Fibroblast of villous mesenchyme (primary cell): ENCODE data around the gene MAP3K3.

- CAGE, long polyA plus RNA: no peak
Measured at GRCh38 chr17:61347878-61348655, 51.6 kb upstream of the TBX2 start.

DNA sequence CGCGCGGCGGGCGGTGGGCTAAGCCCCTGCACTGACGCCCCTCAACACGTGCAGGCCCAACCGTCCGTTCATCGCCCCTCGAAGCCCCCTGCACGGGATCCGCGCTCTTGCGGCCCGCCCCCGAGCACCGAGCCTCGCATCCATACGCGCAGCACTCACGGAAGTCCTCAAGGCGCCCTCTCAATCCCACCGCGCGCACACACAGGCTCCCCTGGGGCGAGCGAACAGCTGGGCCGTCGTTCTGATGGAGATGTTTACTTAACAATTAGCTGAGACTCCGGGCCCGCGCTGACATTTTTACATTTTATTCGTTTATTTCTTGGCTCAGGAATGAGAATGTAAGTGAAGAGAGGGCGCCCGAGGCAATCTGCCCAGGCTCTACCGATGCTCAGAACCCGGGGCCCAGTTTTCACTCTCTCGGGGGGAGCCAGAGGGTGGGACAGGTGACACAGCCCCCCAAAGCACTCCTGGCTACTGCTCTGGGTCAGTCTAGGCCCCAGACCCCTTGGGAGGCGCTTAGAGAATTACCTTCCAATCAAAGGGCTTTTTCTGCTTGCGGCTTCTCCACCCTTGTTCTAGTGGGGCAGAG, 3.7 kb downstream of the TBX2 start:
- CAGE, long polyA plus RNA: no peak

DNA sequence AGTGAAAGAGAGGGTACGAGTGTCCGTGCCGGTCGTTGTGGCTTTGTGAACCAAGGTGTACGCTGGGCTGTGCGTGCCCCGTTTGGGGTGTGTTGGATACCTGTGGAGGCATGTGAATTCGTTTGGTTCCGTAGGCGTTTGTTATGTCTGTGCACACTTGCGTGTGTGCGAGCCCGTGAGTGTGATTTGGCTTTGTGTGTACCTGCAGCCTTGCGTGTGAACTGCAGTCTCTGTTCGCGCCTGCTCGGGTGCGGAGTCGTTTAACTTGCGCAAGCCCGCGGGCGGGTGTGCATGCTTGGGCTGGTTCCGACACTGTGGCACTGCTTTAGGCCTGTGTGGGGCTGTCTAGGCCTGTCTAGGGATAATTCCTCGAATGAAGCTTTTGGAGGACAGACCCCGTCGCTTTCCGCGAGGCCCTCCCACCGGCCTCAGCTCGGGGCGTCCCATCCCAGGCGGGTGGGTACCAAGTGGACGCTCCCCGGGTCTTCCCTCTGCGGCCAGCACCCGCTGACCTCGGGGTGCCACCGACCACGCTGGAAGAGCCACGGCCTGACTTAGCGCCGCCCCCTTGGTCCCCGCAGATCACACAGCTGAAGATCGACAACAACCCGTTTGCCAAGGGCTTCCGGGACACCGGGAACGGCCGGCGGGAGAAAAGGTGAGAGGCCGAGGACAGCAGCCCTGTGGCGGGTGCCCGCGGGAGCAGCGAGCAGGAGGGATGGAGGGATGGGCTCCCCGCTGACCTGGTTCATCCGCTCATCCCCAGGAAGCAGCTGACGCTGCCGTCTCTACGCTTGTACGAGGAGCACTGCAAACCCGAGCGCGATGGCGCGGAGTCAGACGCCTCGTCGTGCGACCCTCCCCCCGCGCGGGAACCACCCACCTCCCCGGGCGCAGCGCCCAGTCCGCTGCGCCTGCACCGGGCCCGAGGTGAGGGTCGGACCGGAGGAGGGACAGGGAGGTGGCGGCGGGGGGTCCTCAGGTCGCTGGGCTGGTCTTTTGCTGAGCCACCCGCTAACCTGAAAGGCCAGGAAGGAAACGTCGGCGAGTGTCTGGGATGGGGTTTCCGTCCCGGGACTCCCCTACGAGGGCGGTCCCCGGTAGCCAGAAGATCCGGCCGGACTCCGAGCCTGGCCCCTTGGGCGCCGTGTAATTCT, 4.6 kb downstream of the TBX2 start:
- CAGE, long polyA plus RNA: no peak

- CAGE, long polyA plus RNA: no peak
Measured at GRCh38 chr17:61443502-61444154, 8.6 kb upstream of the TBX4 start.

DNA sequence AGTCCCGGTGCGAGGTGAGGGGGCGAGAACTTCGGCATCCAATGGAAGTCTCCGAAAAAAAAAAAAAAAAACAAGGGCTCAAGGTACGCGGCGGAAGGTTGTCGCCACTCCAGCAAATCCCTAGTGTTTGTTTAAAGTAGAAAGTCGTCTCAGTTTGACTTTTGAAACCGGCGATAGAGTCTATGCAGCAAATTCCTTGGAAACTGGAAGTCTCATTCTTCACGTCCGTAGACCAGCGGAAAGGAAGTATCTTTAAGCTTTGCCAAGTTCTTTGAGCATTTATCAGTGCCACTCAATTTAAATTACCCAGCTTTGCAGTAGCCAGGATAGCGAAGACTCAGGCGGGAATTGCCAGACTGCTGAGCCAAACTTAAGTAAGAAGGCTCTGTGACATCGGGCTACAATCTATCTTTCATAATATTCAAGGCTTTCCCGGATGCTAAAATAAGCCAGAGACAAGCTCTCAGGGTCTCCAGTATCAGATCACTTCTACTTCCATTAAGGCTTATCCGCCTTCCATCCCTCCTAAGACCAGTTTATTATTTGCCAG, 350 bp upstream of the BRIP1 start:
- CAGE, long polyA plus RNA: no peak

- CAGE, long polyA plus RNA: no peak
Measured at GRCh38 chr17:61945014-61945556, 17.3 kb upstream of the INTS2 start.

DNA sequence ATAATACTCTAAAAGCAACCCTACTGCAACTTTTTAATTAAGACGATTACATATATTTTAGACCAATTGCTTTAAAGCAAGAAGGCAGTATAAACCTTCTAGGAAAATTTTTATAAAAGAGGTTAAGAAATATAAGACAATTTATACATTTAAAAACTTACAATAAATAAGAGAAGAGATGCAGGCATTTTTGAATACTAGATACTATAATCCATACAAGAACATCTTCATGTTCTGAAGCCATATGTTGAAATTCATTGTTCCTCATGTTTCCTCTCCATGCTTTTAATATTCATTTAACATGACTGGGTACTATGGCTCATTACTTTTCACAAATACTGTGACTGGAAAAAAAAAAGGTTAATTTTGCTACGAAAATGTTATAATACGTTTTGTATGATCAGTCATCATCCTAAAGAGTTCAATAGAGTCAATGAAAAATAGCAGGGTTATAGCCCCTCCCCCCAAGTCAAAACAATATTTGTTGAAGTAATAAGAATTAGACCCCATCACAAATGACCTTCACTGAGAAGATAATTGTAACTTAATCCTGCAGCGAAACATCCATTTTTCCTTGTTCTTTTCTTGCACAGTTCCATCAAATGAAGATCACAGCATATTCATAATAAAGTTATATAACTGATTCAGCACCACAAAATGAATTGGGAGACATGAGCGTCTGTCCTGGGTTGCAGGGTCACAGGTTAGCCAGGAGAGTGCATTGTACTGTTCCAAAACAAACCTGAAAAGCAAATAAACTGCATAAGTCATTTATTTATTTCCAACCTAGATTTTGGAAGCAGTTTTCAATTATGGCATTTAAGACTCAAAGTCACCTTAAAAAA, 18.3 kb upstream of the INTS2 start:
- CAGE, long polyA plus RNA: no peak

DNA sequence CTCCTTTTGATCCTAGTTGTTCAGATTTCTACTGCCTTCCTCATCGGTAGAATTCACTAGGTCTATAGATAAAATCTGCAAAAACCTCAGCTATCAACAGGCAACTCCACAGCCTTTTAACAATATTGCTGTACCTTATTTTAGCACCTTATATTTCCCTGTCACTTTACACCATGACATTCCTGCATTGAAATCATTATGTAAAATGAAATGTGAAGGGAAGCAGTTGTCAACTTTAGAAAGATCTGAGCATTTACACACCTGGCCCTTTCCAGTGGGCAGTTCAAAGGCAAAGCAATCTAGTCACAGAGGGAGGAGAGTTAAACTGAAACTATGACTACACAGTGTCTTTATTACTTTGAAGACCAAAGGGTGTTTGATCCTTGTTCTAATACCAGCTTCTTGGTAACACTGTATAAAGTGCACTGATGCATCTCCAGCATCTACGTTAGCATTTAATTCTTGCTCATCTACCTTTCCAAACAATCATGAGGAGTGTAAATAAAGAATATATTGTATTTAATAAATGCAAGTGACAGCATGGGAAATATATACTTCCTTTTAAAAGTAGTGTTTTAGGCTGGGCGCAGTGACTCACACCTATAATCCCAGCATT, 100.2 kb upstream of the MED13 start:
- CAGE, long polyA plus RNA: no peak

DNA sequence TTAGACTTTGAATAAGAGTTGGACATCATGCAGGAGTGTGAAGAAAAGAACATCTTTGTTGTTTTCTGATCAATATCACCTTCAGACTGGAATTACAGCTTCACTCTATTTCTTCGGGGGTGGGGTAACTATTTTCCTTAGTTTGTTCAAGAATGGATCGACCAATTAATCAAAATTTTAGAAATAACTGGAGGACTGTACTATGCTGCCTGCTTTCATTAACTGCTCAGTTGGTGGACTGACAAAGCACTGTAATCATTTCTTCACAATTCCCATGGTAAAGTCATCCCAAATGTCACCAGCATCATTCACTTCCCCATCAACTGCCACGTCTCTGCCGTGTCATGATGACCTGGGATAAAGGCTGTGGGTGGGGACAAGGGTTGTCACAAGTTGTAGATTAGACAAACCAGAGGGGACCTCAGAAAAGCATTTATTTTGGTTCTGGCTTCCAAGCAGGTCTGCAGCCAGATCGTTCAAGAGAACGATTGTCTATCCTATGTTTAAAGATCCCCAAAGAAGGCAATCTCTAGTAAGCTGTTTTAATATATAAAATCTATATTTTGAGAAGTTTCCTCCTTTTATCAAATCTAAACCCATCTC, 105.2 kb upstream of the MED13 start:
- CAGE, long polyA plus RNA: no peak

GRCh38 chr17:62543485-62544514, 65.2 kb downstream of the TLK2 start:
- CAGE, long polyA plus RNA: no peak

GRCh38 chr17:62629117-62629742, 1.8 kb downstream of the MRC2 start:
- CAGE, long polyA plus RNA: no peak

GRCh38 chr17:62688205-62688944, 60.9 kb downstream of the MRC2 start:
- CAGE, long polyA plus RNA: no peak

DNA sequence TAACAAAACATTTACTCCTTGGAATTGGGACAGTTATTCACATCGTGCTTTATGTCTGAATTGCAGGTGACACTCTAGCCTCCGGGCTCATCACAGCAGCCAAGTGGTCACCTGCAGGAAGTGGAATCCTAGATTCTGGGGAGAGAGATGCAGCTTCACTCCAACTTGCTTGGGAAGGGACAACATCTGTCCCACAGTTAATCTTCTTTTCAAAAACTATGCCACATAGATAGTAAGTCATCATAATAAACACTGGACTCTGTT, 17.4 kb downstream of the MARCHF10 start:
- CAGE, long polyA plus RNA: no peak

DNA sequence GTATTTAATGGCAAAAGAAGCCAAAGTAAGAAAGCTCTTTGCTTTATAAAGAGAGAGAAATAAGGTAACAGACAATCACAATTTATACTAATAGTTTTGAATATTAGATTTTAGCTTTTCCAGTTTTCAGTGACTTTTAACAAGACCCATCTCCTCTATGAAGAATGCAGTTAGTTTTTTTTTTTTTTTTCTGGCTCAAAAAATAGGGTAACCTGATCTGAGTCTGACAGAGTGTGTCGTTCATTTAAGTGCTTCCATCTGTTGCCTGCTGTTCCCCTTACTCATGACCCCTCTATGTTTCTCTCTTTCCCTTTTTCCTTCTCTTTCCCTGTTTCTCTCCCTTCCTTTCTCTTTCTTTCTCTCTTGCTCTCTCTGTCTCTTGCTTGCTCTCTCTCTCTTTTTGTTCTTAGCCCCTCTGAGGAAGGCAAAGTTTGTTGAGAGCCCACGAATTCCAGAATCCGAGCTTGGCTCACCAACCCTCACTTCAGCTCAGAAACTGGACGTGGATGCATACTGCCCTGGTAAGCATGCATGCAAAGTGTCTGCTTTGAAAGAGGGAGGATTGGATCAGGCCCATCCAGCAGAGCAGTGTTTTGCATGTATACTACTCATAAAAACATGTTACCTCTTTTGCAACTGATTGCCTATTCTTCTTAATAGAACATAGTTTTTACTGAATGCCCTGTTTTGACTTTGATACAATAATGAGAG, 185.0 kb downstream of the TANC2 start:
- CAGE, long polyA plus RNA: no peak

DNA sequence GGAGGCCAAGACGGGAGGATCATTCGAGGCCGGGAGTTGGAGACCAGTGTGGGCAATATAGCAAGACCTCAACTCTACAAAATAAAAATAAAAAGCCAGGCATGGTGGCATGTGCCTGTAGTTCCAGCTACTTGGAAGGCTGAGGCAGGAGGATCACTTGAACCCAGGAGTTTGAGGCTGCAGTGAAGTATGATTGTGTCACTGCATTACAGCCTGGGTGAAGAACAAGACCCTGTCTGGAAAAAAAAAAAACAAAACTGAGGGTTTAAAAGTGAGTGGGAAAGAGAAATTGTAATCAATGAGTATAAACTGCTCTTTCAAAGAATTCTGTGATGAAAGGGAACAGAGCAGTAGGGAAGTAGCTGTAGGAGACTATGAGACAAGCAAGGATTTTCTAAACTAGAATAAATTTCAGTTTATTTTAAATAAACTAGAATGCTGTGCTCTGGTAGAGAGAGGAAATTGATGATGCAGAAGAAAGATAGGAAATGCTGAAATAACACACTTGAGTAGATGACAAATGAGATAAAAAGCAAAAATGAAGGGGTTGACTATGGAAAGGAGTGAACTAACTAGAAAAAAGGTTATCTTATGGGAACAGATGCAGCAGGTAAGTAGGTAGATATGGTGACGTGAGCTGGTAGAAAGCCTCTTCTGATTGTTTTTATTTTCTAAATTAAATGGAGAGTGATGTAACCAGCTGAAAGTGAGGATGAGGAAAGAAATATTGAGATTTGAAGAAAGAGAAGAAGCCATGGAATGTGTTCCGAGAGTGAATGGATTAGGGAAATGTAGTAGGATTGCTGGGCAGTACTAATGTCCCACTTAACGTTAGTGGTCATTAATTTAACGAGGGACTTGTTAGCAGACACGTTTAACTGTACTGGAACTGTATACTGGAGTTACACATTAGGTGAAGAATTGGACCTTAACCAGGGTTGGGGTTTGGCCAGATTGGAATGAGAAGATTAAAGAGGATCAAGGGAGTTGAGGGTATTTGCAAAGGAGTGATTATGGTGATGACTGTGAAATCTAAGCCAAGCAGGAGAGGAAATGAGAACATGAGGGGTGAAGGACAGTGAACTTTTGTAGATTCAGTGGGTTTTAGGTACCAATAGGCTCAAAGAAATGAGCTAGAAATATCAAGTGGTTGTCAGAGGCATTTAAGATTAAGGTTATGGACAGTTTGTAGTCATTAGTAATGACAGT, 196.4 kb downstream of the TANC2 start:
- CAGE, long polyA plus RNA: no peak

DNA sequence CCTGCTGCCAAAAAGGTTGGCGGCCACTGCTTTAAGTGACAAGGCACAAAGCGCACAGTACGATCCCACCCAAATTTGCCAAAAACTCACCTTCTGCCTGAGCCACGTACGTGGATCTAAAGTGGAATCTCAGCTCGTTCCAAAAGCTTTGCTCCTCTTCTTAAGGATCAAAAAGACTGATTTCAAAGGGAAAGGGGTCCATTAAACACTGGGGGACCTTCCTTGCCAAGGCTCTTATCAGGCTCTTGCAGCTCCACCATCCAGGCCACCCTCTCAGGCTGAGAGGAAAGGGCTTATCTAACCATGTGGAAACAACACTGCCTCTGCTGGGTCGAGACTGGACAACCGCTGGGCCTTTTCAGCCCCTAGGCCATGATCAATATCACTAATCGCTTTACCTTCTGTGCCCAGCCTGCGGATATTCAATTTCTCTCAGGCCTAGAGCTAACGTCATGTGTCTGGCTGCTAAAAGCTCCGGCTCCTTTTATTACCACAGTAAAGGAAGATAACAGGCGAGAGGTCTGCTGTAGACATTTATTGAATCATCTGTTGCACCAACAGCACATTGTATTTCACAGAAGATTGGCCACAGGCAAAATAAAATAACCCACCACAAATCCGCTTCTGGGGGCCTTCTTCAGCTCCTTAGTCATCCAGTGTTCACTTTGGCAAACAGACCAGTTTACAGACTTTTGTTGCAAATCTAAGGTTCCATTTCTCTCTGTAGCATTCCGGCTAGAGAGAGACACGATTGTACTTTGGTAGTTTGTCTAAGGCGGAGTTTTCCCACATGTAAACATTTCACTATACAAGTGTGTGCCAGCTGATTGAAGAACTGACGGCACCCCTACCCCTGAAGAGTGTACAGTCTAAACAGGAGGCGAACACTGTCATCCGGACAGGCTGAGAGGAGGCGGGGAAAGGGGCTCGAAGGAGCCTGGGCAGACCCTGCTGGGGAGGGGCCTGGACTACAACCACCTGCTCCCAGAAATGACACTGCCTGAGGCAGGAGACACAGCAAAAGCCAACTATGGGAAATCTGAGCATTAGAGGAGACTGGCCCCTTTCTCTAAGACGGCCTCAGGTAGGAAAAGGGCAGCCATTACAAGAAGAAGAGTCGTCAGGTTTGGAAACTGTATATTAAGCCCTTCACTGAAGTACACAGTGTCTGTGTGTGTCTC, 13.9 kb downstream of the CYB561 start:
- CAGE, long polyA plus RNA: no peak

DNA sequence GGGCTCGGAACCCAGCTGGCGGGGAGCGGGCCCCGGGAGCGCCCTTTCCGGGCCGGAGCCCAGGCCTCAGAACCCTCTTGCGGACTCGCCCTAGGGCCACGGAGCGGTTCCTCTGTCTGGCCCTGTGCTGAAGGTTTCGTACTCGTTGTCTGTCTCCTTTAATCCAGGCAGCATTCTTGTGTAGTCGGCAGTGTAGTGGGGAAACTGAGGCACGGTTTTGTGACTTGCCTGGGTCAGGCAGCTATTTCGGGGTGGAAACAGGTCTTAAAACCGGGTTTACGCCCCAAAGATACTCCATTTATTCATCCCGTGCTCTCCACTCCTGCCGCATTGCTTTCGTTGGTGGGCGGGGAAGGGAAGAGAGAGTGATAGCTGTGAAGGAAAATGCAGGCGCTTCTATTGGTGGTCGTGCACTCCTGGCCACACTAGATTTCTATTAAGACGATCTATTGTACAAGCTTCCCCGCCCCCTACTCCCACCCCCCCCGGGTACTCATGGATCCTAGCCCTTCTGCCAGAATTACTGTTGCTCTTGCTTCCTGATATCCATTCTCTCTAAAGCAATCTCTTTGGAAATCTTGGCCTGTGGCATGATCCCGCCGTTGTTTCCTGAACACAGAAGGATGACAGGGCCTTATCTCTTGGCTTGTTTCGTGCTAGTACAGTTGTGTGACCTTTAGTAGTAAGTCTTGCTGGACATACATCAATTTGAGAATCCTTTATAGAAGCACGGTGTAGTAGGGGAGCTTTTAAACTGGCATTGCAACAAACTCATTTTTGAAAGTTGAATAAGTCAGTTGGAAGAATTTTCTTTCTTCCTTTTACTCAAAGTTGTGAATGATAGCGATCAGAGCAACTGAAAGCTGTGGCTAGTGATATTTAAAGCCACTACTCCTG, 800 bp downstream of the DCAF7 start:
- CAGE, long polyA plus RNA: no peak

GRCh38 chr17:63597508-63597850, 3.2 kb upstream of the TACO1 start:
- CAGE, long polyA plus RNA: no peak

- CAGE, long polyA plus RNA: no peak
Measured at GRCh38 chr17:63621792-63622632, at the start of gene MAP3K3. Gene MAP3K3, plus strand, starts transcription at chr17:63622417.

DNA sequence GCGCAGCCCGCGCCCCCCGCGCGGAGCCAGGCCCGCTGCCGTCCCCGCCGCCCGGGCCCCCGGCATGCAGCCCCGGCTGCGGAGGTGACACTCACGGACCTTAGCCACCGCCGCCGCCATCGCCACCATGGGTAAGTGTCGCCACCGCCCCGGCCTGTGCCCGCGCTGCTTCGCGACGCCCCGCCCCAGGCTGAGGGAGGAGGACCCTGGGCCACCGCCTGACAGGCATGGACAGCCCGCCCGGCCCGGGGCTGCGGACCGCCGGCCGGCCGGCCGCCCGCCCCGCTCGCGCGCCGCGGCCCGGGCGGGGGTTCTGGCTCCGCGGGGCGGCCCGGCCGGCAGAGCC, 389 bp downstream of the MAP3K3 start:
- CAGE, long polyA plus RNA: no peak